Neural cell (in vitro differentiated cells): ENCODE measurements around a stretch of chr13.

DNA sequence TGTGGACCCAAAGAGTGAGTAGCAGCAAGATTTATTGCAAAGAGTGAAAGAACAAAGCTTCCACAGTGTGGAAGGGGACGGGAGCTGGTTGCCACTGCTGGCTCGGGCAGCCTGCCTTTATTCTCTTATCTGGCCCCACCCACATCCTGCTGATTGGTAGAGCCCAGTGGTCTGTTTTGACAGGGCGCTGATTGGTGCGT is 149.0 kb upstream of the SPRY2 start:
- RAMPAGE, long total RNA: no peak

- RAMPAGE, long total RNA: no peak
Measured at GRCh38 chr13:80824241-80824777, 483.4 kb upstream of the SPRY2 start.

DNA sequence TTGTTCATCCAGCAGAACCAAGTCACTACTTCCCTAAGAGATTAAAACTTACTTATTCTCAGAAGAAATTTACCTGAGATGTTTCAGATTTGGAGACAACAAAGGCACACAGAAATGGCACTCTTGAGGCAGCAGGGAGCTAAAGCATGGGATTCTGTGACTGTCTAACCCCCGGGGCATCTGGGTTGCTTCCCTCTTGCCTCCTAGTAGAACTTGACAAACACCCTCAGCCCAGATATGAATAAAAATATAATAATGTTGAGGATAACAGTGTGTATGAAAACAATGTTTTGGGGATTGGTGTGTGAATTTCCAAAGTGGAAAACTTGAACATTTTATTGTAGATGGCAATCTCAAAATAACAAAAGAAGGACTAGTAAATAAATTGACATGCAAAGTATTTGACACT is 1393.6 kb upstream of the SPRY2 start:
- RAMPAGE, long total RNA: no peak

- RAMPAGE, long total RNA: no peak
Measured at GRCh38 chr13:82219725-82219924, 1662.6 kb downstream of the SLITRK1 start.

DNA sequence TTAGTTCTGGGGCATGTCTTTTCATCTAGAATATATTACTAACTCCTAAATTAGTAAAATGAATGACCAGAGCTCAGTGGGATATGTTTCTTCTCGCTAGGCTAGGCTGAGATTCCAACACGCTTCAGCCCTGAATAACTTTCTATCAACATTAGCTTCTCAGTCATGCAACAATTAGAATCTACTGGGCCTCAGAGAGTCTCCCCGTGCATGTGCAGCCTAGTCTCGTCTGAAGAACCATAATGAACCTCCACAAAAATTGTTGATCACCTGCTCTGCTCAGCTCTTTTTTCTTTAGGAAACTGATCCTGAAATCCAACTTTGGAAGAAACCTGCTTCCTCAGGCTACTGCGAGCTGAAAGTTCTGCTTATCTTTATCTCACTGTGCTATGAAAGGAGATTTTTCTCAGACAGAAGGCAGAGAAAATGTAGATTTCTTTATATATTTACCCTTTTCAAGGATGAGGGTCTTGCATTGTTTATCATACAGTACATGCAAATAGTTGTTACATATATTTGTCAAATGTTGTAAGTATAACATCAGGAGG is 327.5 kb downstream of the SLITRK1 start:
- RAMPAGE, long total RNA: no peak

GRCh38 chr13:84086232-84087026 is 204.2 kb upstream of the SLITRK1 start:
- RAMPAGE, long total RNA: no peak

DNA sequence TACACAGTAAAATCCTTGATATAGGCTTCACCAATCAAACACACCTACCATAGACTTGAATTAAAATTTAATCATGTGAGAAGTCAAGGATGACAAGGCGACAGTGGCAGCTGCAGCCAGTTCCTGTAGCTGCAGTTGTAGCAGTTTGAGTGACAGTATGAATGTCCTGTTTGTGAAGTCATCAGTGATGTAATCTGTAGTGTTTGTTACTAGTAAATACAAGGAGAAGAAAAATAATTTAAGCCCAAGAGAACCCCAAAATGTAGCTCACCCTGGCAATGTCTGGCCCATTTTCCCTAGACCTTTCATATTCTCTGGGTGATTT is 897.0 kb downstream of the SLITRK6 start:
- RAMPAGE, long total RNA: no peak

DNA sequence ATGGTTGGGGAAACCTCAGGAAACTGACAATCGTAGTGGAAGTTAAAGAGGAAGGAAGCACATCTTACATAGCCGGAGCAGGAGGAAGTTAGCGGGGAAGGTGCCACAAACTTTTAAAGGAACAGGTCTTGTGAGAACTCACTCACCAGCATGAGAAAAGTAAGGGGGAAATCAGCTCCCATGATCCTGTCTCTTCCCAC is 315.8 kb downstream of the SLITRK6 start:
- RAMPAGE, long total RNA: no peak

- RAMPAGE, long total RNA: no peak
Measured at GRCh38 chr13:86584342-86584583, 785.0 kb upstream of the SLITRK6 start.

GRCh38 chr13:86757642-86758117 is 913.5 kb upstream of the SLITRK5 start:
- RAMPAGE, long total RNA: no peak

GRCh38 chr13:86946427-86947044 is 724.6 kb upstream of the SLITRK5 start:
- RAMPAGE, long total RNA: no peak

GRCh38 chr13:89514684-89515344 is 1843.6 kb downstream of the SLITRK5 start:
- RAMPAGE, long total RNA: no peak

GRCh38 chr13:91346562-91347781 is 51.4 kb upstream of the GPC5 start:
- RAMPAGE, long total RNA: no peak

DNA sequence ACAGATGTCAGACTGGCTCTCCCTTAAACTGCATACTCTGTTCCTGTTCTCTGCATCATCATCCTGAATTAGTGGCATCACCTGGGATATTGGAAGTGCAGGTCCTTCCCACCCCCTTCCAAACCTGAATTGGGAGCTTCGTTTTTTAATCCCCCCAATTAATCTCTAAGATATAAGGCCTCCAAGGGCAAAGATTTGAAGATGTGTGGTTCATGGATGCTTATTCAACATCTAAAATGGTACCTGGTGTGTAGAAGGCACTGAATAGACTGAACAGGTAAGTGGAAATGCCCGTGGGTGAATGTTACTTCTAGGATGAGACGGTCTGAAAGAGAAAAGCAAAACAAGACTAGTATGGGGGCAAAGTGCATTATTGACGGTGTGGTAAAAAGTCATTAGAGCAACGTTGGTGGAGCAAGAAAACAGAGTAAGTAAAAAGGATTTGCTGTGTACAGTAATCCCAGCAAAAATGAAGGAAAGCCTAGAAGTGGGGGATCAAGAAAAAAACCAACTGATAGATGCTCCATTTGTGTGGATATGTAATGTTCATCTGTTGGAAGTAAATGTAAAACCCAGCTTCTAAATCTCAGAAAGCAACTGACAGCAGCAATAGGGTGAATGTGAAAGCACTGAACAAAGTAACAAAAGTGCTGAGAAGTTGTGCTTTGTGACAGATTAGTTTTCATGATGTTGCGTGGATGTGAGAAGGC is 41.2 kb upstream of the GPC5 start:
- RAMPAGE, long total RNA: no peak

GRCh38 chr13:93229330-93229734 is 2.7 kb downstream of the GPC6 start:
- RAMPAGE, long total RNA: no peak

DNA sequence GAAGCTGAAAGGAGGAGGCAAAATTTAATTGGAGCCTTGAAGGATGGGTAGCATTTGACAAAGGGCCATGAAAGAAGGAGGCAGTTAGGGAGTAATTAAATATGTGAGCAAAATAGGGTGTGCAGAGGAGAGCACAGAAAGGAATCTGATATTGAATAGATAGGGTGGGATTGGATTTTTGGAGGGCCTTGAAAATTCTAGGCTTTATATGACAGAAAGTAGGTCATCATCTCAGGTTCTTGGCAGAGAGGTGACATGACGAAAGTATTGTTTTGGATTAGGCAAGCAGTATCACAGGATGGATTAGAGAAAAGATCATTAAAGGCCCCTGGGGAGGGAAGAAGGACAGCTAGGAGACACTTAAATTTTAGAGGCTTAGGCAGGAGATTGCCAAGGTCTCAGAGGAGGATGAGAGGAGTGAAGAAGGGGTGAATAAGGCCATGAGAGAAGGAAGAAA is 8.6 kb downstream of the GPC6 start:
- RAMPAGE, long total RNA: no peak

GRCh38 chr13:93768076-93768476 is 541.5 kb downstream of the GPC6 start:
- RAMPAGE, long total RNA: no peak

- RAMPAGE, long total RNA: no peak
Measured at GRCh38 chr13:94323760-94324114, 155.7 kb downstream of the DCT start.

DNA sequence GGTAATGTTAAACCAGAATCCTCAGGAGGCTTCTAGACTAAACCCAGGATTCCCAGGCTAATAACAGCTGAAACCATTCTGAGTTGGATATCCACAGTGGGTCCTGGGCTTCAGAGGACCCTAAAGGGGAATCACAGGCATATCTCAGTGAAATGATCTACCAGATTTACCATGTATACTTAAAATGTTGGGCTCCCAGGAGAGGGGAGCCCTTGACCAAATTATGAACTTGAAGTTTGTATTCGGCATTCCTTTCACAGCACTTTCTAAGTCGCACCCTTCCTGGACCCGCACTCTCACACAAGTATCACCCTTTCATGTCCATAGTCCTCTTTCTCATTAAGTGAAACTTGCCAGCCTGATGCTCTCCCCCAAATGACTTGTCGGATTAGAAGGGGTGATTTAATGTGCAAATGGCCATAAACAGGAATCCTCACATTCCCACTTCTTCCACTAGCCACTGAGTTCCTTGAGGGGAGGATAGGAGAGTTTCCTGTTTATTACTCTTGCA is 1.5 kb downstream of the TGDS start:
- RAMPAGE, long total RNA: no peak

GRCh38 chr13:94706841-94707788 is 5.2 kb downstream of the SOX21 start:
- RAMPAGE, long total RNA: no peak